Airway epithelial cell (primary cell): ENCODE measurements around a stretch of chr6.

DNA sequence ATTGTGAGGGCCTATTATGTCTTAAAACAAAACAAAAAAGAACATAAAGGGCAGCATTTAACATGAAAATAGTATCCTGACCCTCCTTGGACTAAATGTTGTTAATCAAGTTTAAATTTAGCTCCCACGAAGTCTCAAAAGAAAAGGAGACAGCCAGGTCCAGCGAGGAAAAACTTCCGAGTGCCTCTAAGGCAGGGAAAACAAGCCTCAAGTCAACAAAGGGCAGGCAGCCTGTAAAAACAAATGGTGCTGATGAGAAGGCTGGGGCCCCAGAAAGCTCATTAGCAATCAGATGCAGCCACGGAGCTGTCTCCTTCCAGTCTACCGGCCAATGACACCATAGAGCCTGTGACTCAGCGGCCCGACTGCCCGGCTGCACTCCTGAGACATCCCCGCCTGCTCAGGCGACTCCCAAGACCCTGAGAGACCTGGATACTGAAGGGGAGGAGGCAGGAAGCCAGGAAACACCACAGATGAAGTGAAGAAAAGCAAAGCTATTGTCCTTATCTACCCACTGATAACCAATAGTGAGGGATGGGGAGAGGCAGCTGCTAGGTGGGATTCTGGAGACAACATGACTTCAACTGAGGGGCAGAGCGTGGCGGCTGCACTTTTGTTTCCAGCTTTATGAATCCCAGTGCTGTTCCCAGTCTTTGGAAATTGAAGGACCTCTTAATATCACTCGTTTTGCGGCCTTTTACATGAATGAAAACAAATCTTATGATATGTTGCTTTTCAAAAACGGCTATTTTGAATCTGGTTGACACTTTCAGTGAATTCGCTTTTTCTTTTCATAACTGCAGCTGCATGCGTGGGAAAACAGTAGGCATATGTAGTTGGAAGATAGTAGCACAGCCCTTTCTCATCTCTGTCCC is 120.2 kb upstream of the HDDC2 start:
- RAMPAGE, long total RNA = no peak

GRCh38 chr6:125746200-125746515 is 3.3 kb upstream of the HEY2 start:
- RAMPAGE, long total RNA = no peak

- RAMPAGE, long total RNA = no peak
Observed at GRCh38 chr6:125750273-125750769, 889 bp downstream of the HEY2 start.

- RAMPAGE, long total RNA = no peak
Observed at GRCh38 chr6:125780221-125780585, 10.6 kb upstream of the NCOA7 start.

DNA sequence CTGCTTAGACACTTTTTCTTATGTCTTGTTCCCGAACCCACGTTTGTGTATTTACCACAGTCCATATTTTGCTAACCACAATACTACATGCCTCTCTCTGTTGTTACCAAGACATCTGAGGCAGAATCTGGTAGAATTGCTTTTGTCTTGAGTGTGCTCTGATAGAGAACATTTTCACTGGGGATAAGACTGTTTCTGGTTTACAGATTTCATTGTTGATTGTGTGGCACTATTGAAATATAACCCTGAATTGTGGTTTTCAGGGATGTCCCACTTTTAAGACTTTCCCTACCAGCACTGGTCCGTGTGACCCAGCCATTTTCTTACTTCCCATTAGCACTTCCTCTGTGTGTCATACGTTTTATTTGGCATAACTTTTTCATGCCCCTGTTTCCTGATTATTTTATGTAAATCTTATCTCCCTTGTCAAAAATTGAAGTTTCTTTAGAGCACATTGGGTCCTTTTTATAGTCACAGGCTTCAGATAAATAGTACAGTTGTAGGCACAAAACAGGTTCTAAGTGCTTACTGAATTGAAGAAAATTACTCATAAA is 12.2 kb downstream of the NCOA7 start:
- RAMPAGE, long total RNA = no peak

DNA sequence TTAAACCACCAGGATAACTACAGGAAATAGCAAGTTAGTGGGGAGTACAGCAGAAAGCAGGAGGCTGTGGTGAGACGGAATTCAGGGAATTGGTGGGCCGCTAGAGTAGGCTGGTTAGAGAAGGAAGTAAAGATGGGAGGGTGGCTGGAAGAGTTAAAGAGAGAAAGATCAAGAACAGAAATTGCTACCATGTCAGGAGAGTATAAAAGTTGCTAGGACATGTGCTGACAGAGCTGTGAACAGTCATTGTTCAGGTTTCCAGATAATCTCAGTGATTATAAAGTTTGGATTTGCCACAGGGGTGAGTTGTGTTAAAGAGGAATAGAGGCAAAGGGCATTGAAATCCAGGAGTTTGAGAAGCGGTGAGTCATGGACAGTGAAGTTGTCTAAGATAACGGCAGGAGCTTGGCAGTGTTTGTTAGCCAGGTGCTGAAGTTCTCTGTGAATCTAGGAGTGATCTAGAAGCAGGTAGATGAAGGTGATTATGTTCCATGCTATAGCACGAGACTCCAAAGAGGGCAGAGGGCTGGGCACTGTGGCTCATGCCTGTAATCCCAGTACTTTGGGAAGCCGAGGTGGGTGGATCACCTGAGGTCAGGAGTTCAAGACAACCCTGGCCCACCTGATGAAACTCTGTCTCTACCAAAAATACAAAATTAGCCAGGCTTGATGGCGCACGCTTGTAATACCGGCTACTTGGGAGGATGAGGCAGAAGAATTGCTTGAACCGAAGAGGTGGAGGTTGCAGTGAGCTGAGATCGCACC is 13.6 kb upstream of the HINT3 start:
- RAMPAGE, long total RNA = no peak

DNA sequence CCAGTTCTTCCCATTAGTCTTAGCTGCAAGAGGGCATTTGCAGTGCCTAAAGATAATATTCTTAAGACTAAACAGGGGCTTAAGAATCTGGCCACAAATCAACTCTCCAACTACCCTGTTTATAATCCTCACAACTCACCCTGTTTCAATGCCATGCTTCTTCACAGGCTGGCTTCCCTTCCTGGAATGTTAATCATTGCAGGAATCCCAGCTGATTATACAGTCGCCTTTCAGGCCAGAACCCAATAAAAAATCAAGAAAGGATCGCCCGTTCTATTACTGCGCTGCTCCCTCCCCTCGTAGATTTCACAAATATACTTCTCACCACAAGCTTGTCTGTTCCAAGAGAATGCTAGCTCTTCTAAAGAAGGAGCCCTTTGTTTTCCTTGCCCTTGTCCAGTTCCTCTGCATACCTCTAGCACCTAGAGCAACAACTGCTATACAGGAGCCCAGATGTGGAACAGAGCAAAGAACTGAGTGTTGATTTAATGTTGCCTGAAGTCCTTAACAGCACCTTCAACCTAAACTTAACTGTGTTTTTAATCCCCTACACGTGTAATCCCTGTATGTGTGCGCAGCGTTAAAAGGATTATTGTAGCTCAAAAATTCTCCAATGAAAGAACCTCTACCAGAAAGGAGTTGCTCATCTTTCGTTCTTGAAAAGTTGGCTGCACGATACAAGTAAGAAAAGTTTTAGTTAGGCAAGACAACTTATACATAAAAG is 1.0 kb downstream of the ECHDC1 start:
- RAMPAGE, long total RNA = no peak

GRCh38 chr6:127592888-127593965 is 16.3 kb downstream of the C6orf58 start:
- RAMPAGE, long total RNA = no peak

- RAMPAGE, long total RNA = no peak
Observed at GRCh38 chr6:127934473-127935010, 33.7 kb upstream of the THEMIS start.

DNA sequence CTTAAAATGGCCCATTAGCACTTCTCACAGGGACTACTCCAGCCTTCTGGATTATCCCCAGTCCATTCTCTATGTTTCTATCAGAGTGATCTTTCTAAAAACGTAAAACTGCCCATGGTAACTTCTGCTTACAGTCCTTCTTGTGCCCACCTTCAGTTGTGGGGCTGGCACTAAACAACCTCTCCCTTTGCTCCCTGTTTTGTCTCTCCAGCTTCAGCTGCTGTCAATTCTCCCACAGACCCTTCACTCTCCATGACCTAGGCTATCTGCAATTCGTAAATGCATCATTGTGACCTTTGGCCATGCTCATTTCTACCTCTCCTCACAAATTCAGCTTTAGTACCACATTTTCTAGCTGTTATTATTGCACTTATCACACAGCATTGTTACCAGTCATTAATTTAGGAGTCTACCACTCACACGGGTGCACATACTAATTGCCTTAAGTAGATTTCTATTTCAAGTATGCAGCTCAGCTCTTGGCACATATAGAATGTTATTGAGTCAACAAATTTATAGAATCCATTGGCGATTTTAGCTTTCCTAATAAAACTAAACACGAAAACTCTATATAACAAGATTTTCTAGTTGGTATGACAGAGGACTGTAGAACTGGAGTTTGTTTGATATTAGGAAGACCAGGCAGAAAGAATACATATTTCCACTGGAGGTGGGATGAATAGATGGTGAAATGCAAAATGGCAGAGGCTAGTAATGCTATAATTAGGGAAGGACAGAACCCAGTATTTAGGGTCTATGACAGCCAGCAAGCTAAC is 174.5 kb upstream of the THEMIS start:
- RAMPAGE, long total RNA = no peak

GRCh38 chr6:128222360-128222946 is 297.9 kb downstream of the PTPRK start:
- RAMPAGE, long total RNA = no peak

DNA sequence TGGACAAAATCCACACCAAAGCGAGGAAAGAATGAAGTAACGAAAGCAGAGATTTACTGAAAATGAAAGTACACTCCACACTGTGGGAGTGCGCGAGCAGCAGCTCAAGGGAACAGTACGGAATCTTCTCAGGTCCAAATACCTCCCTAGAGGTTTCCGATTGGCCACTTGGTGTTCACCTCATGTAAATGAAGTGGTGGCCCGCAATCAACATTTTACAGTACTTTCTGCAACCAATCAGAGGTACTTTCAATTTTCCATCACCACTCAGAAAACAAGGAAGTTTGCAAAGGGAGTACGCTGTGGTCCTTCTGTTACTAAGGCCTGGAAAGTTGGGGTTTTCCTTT is 122.4 kb downstream of the PTPRK start:
- RAMPAGE, long total RNA = no peak

DNA sequence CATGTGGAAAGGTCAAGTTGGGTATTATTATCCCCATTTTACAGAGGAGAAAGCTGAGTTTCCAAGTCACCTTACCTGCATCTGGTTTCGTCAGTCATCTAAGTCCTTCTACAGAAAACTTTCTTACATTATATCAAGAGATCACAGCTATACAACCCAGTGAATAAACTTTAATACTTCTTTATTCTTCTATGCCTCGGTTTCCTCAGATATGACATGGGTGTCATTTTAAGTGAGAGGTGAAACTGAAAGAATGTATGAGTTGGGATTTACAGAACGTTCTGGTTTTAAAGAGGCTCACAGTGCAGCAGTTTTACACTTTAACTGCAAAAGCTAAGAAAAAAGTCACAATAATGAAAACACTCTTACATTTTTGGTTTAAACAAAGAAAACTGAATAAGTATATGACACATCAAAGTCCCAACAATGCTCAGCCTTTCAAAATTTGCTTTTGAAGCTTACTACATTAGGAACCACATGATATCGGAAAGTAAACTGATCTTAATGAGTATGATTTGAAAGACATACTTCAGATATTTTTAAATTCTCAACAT is 3.0 kb downstream of the PTPRK start:
- RAMPAGE, long total RNA = no peak

GRCh38 chr6:128857682-128858121 is 25.2 kb upstream of the LAMA2 start:
- RAMPAGE, long total RNA = no peak

DNA sequence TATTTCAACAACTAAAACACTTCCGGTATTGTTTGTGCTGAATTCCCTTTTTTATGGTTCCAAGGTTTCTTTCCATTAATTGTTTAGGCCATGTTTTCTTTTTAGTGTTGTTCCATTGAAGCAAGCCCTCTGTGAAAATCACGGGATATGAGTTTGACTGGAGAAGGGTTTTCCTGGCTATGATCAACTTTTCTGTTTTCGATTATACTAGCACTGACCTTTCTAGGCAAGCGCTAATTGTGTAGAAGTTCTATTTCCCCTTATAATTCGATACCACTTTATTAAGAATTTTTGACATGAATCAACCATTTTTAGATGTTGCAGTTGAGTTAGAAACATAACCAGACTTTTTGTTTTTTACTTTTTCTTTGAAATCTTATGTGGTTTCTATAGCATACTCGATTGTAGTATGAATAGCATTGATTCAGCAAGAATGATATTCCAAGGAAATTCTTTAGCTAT is 2.5 kb downstream of the LAMA2 start:
- RAMPAGE, long total RNA = no peak

DNA sequence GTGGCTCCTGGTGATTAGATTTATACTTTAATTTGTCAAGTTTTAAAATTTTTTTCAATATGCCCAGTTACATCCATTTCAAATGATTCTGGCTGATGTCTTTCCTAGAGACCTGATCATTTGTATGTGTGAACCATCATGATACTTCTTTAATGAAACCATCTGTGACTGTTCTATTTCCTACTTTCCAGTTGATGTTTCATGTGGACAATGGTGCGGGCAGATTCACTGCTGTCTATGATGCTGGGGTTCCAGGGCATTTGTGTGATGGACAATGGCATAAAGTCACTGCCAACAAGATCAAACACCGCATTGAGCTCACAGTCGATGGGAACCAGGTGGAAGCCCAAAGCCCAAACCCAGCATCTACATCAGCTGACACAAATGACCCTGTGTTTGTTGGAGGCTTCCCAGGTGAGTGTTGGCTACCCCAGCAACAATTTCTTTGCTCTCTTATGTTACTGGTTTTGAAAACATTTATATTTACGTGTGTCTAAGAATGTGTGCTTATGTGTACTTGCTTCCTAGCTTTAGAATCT is 195.7 kb downstream of the ARHGAP18 start:
- RAMPAGE, long total RNA = no peak

- RAMPAGE, long total RNA = no peak
Observed at GRCh38 chr6:129589481-129590412, 120.2 kb downstream of the ARHGAP18 start.

DNA sequence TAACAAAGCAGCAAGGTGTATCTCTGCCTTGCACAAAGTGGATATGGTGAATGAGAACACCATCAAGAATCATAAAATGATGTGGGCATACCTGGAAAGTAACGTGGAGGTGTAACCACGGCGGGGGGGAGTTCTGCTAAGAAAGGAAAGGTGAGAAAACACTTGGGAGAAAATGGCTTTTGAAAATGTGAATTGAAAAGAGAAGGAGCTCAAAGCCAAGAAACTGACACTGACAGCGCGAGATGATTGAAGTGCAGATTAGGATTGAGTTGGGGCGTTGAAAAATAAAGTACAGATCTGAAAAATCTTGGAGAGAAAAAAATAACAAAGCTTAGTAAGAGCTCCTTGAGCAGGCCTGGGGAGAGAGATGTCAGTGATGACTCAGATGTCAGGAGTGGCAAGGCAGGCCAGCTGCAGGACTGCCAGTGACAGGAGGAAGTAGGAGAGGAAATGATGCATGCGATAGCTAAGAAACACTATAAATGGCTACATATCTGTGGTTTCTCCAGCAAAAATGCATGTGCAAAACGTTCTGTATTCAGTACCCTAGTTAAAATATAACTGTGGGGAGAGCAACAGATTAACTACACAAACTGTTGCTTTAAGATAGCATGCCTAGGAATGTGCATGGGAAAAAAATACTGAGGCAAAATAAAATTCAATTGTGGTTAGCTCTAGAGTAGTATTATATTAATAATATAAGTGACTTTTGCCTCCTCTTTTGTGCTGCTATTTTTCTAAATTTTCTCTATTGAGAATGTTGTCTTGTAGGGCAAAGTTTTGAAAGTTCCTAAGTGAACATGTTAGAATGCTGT is 26.0 kb downstream of the ARHGAP18 start:
- RAMPAGE, long total RNA = no peak

GRCh38 chr6:130132408-130132842 is 90.3 kb downstream of the SAMD3 start:
- RAMPAGE, long total RNA = no peak

- RAMPAGE, long total RNA = no peak
Observed at GRCh38 chr6:130368589-130369071, 2.8 kb downstream of the TMEM200A start.